Measurements from ENCODE around the genes PLEKHA6 and PPP1R15B.

DNA sequence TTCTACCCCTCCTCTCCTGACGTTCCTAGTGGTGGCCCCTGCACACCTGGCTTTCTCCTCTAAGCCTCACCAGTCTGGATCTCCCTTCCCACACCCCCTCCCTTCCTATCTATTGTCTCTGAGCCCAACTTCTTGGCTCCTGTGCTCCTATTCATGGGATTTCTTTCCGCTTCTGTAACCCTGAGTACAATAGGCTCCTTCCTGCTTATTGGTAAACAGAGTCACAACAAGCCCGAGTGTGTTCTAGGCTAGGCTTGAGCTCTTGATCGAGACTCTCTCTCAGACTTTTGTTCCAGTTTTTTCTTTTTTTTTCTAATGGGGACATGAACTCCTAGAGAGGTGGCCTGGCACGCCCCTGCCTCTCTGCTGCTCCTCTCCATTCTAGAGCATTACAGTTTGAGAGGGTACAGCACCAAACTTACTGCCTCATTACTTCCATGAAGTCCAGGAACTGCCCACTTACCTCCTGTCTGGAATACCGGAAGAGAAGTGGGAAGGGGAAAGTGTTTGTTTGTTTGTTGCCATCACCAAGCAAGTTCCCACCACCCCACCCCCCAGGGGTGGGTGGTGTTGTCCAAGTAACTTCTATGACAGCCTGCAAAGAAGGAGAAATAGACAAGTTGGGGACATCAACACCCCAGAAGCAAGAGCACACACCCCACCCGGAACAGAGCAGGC, 17.8 kb downstream of the OPTC start:
- RRBS: 94% methylated on average over 1 of the region's 7 CpGs

DNA sequence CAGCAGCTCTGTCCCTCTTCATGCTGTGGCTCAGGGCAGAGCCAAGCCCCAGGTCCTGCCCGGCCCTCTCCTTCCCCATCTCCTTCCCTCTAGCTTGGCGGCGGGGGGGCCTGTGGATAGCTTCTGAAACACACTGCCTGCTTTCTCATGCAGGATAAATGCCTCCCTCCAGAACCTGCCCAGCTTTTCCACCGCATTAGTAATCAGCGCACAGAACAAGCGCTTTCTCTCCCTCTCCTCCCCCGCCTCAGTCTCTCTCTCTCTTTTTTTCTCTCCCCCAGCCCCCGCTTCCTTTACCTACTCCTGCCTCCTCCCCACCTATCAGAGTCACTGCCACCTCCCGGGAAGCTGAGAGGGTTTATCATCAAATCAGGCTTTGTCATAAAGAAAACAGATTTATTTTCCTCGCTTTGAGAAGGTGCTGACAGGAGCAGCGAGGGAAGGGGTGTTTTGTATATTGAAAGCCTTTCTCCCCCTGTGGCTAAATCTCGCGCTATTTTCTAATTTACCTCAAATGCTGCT, 20.1 kb downstream of the OPTC start:
- RRBS: no CpG with 5 or more reads among the region's 13 CpGs

GRCh38 chr1:203555695-203557006, 62.2 kb downstream of the OPTC start:
- RRBS: 3% methylated on average over 3 of the region's 21 CpGs

DNA sequence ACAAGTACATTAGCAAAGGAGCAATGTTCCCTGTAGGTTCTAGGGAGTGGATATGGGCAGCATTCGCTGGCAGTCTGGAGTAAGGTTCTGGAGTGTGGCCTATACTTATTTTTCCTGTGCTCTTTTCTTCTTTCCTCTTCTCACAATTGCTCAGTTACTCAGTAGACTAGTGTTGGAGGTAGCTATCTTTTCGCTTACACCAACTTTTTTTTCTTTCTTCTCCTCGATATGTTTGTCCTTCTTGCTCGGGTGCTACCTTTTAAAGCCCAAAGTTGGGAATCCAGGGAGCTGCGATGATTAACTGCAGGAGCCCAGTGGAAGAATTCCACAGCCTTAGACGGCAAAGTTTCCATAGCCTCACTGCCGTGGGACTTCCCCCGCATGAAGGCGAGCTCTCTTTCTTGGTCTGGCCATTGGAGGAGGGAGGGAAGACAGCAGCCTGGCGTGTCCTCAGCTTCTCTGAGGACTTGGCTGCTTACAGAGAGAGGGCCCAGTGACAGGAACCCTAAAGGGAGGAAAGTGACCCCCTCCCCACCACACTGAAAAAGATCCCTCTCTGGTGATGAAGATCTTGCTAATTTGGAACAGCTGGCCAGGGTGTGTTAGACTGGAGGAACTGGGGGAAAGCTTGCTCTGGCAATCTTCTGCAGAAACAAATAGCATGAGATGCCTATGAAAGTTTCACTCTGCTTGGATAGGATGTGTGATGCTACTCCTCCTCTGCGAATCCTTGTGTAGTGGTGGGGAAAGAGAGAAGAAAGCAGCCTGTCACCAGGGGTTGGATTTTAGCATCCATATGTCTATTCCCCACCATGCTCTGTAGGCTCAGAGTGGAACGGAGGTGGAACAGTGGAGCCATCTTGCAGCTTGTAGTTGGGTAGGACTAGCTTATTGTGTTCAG, 41.0 kb downstream of the ATP2B4 start:
- RRBS: no CpG with 5 or more reads among the region's 12 CpGs

GRCh38 chr1:203692344-203693727, 66.2 kb downstream of the ATP2B4 start:
- RRBS: no CpG with 5 or more reads among the region's 9 CpGs

- RRBS: no CpG with 5 or more reads among the region's 8 CpGs
These were observed 65.6 kb upstream of the LAX1 start for GRCh38 chr1:203699379-203699876.

- RRBS: no CpG with 5 or more reads among the region's 7 CpGs
These were observed 7.4 kb downstream of the SOX13 start for GRCh38 chr1:204080238-204080888.

DNA sequence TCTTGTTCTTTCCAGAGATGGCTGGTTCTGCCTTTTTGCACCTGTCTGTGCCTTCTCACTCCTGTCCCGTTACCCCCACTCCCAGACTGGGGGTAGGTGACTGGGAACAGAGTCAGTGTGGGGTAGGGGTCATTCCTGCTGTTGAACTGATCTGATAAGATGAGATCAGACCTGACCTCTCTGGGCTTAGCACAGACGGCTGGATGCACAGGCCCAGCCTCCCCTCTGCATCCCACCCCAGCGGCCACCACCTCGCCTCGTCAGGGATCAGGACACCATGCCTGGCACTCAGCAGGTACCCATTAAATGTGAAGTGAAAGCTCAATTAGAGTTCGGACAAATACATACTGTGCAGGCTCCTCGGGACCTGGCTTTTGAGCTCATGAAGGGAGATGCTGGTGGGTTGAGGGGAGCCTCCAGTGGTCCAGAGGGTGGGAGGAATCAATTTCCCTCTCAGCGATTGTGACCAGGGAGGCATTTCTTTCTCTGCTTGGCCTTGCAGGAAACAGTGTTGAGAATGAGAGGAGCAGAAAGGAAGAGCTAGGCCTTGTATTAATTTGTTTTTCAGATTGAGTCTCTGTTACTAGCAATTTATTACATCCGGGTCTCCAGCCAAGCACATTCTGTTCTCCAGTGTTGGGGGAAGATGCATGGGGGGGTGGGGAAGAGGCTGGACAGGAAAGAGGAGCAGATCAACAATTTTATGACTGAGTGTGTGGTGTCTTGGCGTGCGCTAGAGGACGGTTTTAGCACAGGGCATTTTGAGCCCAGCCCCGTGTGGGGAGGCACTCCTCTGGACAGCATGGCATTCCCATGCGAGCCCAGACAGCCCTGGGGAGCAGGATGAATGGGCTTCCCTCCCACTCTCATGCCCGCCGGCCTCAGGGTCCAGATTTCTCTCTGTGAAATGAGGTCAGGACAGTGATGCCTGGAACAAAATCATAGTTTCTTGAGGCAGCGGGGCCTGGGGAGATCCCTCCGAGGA, 15.9 kb downstream of the SOX13 start:
- RRBS: no CpG with 5 or more reads among the region's 18 CpGs

GRCh38 chr1:204128827-204130066, 22.6 kb downstream of the ETNK2 start:
- RRBS: 6% methylated on average over 10 of the region's 32 CpGs

DNA sequence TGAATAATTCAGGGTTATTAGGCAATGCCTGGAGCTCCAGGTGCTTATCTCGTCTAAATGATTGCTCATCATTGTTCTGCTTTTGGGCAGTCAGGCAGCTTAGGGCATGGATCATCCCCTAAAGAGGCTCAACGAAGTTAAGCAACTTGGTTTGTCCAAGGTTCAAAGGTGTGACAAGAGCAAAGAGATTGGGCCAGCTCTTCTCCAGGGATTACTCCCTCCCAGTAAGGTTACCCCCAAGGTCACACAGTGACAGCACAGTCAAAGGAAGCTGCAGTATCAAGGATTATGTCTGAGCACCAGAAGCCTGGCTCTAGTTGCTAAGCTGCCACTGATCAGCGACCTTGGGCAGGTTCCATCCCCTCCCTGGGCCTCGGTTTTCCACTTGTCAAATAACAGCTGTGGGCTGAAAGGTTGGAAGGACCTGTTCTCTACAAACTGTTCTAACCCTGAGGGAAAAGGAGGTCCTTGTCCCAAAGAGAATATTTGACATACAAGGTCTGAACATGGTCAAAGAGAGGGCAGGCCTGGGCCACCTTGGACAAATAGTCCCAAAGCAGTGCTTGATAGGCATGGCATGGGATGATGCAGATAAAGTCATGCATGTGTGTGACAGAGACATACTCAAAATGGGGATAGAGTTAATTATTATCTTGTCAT, 6.7 kb downstream of the ETNK2 start:
- RRBS: no CpG with 5 or more reads among the region's 4 CpGs

- RRBS: no CpG with 5 or more reads among the region's 4 CpGs
These were observed 42.6 kb upstream of the GOLT1A start for GRCh38 chr1:204256485-204256760.

- RRBS: 77% methylated on average over 5 of the region's 11 CpGs
These were observed 59.4 kb upstream of the GOLT1A start for GRCh38 chr1:204273042-204273727.

- RRBS: no CpG with 5 or more reads among the region's 5 CpGs
These were observed 16.9 kb downstream of the PLEKHA6 start for GRCh38 chr1:204342900-204343099.

DNA sequence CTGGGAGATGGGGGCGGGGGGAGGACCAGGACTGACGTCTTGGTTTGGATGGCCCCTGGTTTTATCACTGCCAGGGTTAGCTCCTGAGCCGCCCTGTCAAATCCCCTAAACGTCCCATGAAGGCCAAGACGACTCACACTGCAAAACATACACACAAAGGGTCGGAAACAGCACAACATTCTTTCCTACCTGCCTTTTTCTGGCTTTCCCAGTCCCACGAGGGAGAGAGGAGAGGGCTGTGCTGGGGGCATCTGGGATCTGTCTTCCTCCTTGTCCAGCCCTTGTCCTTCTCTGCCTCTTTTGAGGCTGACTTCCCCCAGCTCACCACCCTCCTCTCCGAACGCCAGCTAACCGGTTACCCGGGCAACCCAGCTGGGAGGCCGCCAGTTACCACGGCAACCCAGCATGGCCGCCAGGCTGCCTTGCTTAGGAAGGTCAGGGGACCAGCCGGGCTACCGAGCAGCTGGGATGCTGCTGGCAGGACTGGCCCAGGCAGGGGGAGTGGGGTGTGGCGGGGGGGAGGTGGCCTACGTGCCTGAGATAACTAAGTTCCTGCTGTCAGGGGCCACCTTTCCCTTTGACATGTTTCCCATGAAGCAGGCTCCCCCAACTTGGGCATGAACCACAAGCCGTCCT, 8.9 kb downstream of the PLEKHA6 start:
- RRBS: 2% methylated on average over 4 of the region's 19 CpGs

DNA sequence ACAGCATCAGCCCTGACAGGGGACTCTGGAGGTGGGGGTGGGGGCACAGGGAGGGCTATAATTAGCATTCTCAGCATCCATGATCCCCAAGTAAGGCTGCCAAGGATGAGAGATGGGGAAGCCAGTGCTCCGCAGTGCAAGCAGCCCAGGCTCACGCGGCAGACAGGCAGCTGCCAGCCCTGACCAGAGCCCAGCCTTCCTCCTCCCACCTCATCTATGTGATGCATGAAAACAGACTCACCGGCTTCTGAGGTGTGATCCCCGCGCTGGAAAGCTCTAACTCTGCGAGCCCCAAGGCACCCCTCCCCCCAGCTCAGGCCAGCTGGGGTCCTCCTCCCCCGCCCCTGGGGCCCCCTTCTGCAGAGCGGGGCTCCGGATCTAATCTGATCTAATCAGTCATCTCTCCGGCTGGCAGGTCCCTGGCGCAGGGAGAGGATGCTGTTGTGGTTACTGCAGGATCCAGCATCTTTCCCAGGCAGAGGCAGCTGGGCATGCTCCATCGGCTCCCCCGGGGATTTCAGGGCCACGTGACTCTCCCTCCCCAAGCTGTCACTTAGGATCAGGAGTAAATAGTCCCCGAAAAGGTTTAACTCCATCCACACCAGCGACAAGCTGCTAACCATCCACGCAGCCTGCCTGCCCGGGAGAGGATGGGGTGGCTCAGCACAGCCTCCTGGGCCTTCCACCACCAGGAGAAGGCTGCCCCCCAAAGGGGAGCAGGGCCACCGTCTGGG, at the start of gene PLEKHA6:
Gene PLEKHA6 (minus strand): TSS at position 477 of the 734 bp plus-strand sequence.
- RRBS: 0% methylated on average over 4 of the region's 20 CpGs

GRCh38 chr1:204411517-204412396, at the start of gene PPP1R15B:
PPP1R15B (minus strand) TSS chr1:204411817.
- RRBS: 1% methylated on average over 26 of the region's 67 CpGs

DNA sequence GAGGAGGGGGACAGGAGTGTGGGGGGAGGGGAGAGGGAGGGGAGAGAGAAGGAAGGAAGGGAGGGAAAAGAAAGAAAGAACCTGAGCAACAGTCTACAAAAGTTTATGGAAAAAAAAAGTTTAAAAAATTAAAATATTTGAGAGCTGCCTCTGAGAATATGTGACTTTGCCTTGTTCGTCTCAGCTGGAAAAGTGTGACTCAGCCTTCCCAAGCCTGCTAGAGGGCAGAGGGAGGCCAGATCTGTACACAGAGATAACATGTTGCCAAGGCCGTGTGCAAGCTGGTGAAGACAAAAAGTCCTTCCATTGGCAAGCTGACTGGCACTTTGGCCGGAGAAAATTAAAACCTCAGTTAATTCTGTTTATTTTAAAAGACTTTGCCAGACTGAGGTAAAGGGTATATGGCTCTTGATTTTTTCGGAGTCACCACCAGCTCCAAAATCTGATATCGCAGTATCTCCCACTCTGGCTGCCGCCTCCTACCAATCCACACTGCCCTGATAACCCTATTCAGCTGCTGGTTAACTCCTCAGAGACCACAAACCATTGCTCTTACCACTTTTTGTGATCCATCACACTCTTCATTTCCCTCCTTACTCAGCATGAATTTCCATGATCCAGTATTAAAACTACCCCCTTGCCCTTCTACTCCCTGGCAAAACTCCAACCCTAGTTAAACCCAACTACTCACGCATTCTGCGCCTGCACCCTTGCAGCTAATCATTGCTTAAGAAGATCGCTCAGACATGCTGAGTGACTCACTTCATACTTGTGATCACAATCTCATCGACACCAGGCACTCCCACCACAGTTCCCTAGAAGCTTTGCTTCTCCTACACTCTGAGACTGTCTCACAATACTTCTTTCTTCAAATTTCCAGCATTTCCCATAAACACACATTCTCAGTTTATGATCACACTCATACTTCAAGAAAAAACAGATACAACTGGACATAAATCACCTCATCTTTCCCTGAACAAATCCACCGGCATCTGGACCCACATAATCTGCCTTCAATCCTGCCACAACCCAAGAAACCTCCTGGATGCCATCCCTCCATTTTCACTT, 5.7 kb upstream of the PPP1R15B start:
- RRBS: no CpG with 5 or more reads among the region's 11 CpGs

DNA sequence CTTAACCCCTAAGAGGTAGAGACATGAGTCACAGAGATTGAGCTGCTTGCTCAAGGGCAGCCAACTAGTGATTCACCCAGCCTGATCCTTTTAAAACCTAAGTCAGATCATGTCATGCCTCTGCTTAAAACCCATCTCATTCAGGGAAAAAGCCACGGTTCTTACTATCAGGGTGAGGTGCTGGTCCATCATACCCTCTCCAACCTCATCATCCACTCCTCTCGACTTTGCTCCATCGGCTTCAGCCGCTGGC, 14.4 kb upstream of the PPP1R15B start:
- RRBS: no CpG with 5 or more reads among the region's 4 CpGs

GRCh38 chr1:204442724-204443639, 31.4 kb upstream of the PPP1R15B start:
- RRBS: no CpG with 5 or more reads among the region's 14 CpGs

DNA sequence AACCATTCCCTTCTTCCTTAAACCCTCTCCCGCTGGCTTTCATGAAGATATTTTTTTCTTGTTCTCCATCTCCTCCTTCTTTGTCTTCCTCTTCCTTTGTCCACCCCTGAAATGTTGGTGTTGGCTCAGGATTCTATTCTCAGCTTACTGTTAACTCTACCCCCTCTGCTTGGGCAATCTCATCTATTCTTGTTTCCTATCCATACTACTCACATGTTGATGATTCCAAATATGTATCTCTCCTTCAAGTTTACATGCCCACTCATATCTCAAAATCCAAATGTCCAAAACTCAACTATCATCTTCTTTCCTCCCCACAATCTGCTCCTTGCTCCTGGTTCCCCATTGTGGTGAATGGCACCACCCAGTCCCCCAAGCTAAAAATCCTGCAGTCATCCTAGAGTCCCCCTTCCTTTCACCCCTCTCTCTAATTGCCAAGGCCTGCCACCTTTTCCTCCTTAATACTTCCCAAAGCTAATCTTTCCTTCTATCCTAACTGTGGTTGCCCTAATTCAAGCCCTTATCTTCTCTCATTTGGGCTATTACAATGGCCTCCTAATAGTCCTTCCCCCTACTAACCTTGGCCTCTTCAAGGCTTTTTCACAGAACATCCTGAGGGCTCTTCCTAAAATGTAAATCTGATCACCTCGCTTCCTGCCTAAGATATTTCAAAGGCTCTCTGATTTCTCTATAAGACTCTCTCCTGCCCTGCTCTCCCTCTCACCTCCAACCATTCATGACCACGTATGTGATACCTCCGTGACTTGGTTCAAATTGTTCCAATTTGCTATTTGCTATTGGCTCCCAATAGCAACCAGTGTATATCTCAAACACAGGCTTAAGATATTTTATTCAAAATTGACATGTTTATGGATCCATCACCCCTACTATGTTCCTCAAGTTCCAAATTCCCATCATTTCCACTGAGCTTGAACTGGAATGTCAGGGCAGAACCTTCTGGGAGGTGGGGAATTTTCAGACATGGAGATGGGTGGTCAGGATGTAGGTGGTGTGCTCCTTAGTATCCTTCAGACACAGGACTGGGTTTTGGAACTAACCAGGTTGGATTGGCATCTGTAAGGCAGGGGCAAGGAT, 19.7 kb downstream of the PIK3C2B start:
- RRBS: no CpG with 5 or more reads among the region's 4 CpGs